Sternocleidomastoid (tissue), 1 donor: ENCODE measurements around a stretch of chr10.

GRCh38 chr10:22277611-22278085, 38.5 kb upstream of the COMMD3 start:
- PRO-cap = no peak

DNA sequence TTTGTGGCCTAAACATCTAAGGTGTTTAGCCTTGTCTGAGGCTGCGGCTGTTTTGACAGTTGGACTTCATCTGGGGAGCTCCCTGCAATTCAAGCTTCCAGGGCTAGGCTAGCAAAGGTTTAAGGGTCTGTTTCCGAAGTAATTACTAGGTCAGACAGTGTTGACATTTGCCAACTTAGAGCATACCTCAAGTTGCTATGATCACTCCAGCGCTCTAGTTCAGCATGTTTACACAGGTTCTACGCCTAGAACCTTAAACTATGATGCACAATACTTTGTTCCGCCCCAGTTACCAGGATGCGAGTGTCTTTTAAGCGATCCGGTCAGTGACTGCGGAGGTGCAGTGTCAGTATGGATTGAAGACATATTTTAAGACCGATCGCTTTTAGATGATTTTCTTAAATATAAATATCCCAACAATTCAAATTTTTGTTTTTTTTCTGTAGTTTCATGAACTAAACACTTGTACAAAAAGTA, 693 bp downstream of the COMMD3 start:
- PRO-cap = bidirectional peak, plus-strand start at position 326 of the sequence, minus-strand start at position 332 of the sequence

- PRO-cap = unidirectional peak, plus-strand start at chr10:22320040
Observed at GRCh38 chr10:22319935-22320400, 931 bp upstream of the BMI1 start.

DNA sequence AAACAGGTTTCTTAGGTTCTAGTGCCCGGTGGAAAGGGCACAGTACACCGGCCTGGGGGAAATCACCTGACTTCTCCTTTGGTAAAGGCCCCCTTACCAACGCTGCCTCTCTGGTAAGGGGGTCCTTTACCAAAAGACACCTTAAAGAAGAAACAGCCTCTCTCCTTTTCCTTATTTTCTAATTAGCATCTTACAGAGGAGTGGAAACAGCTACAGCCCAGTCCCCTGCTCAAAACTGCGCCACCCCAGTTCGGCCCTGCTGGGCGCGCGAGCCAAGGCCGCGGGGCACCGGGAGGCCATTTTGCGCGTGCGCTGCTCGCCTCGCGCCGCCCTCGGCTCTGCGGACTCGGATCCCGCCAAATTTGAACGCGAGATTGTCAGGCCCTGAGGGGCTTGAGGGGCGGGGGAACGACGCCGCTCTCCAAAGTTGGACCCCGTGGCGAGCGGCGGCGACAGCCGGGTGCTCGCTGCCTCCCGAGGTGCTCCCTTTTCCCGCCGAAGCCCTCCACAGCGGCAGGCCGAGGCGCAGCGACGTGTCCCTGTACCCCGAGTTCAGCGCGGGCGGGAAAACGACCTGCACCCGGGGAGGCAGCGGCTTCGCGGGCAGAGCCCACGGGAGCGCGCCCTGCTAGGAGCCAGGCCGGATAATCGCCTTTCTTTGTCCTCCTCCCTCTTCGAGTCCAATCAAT, 11.0 kb upstream of the SPAG6 start:
- PRO-cap = no peak

DNA sequence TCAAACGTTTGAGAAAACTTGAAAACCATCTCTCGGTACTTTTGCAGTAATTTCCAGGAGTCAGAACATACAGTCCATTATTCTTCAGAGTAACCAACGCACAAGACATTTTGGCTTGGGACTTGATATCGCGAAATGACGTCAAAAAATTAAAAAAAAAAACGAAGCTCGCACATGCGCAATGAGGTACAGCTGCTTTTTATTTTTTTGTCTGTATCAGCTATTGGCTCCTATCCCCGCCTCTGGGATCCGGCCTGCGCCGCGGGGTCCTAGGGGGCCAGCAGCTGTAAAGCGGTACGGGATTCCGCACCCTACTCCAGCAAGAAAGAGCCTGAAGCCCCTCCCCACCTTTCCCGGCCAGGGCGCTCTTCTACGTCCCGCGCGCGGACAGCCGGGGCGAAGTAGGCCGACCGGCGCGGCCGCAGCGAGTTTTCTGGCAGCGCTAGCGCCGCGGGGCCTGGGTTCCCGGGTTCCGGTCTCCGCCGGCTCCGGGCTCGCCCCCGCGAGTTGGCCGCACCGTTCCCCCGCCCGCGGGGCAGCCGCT, 5.0 kb upstream of the SPAG6 start:
- PRO-cap = unidirectional peak, plus-strand start at position 252 of the sequence; bidirectional peak, plus-strand start at position 368 of the sequence, minus-strand start at position 435 of the sequence

GRCh38 chr10:22391536-22392112, 46.3 kb downstream of the SPAG6 start:
- PRO-cap = no peak

GRCh38 chr10:22550379-22551063, 163.9 kb downstream of the PIP4K2A start:
- PRO-cap = no peak

- PRO-cap = no peak
Observed at GRCh38 chr10:22572617-22573699, 141.4 kb downstream of the PIP4K2A start.

- PRO-cap = no peak
Observed at GRCh38 chr10:22605053-22605673, 109.2 kb downstream of the PIP4K2A start.

GRCh38 chr10:22607833-22608342, 106.5 kb downstream of the PIP4K2A start:
- PRO-cap = no peak

DNA sequence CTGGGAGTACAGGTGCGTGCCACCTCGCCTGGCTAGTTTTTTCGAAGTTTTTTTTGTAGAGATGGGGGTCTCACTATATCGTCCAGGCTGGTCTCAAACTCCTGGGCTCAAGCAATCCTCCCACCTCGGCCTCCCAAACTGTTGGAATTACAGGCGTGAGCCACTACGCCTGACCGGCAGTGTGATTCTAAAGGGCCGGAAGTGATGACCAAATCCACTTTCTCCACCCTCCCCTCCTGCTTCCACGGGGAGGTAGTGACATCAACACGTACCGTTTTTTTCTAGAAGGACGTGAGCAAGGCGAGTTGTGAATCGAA, 27.9 kb upstream of the MSRB2 start:
- PRO-cap = no peak

DNA sequence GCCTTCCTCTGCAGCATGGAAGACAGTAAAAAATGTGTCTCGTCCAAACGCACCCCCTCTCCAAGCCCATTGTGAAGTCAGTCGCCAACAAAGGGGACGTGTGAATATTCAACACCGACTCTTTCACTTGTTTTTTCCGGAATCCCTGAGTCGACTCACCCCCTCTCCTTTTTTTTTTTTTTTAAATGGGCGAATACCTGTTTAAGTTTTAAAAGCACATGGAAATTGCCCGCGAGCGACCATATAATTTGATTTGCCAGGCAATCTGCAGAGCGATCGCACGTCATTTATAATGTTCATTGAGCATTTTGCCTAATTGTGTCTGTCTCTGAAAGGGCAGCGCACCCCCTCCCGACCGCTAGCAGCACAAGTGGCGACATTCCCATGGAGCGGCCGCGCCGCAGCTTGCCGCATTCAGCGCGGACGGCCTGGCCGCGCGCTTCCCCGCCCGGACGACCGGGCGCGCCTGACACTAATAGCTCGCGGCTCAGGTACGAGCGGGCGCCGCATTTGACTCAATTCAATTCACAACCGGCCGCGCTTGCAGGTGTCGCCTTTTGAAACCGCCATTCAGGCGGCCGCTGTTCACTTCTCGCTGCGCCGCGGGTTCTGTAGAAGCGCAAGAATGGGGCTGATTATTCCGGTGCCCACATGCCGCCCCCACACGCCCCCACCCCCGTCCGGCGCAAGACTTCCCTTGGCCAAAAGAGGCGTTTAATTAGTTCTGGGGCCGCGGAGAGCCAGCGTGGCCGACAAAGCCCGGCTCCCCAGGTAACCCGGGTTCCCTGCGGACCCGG, 19.0 kb upstream of the PTF1A start:
- PRO-cap = no peak

DNA sequence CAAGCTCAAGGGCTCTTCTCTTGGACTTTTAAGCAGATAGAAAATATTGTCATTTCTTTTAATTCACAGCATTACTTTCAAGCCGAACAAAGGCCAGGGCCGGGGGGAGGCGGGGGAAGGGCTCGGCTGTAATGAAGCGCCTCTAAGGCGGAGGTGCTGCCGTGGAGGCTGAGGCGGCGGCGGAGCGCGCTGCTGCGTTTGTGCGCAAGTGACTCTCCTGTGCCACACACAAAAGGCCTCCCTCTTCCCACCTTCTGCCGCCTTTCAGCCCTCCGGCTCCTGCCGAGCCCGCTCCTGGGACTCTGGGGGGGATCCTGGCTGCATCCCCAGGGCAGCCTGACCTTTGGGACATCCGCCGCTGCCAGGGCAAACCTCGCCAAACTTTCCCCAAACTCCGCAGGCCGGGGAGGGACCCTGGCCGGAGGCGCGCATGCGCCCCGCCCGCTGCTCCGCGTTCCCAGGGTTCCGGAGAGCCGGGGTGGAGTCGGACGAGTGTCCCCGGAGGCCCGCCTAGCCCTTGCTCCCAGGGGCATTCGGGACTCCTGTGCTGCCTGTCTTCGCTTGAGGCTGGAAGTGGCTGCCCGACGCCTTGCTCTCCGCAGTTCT, 6.7 kb downstream of the PTF1A start:
- PRO-cap = no peak

- PRO-cap = no peak
Observed at GRCh38 chr10:23362873-23363195, 18.2 kb upstream of the C10orf67 start.

GRCh38 chr10:23405533-23405957, 33.3 kb upstream of the OTUD1 start:
- PRO-cap = no peak

GRCh38 chr10:23439604-23439863, 659 bp downstream of the OTUD1 start:
- PRO-cap = no peak

DNA sequence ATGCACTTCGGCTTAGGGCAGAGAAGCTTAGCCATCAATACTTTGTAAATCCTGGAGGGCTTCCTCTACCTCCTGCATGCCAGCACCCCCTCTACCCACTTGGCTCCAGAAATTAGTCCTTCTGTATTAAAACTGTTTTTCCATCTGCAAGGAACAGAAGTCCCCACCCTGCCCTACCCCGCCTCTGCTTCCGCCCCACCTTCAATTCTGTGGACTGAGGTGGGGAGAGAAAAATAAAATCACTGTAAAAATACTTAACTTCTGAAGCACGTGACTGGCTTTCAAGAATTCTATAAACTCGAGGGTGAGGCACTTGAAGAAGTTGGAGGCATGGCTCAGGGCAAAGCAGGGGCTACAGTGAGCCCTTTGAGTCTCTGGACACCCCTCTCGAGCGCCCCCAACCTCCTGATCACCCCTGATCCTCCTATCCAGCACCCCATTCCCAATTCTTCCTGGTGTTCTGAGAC, 7.4 kb upstream of the KIAA1217 start:
- PRO-cap = no peak

DNA sequence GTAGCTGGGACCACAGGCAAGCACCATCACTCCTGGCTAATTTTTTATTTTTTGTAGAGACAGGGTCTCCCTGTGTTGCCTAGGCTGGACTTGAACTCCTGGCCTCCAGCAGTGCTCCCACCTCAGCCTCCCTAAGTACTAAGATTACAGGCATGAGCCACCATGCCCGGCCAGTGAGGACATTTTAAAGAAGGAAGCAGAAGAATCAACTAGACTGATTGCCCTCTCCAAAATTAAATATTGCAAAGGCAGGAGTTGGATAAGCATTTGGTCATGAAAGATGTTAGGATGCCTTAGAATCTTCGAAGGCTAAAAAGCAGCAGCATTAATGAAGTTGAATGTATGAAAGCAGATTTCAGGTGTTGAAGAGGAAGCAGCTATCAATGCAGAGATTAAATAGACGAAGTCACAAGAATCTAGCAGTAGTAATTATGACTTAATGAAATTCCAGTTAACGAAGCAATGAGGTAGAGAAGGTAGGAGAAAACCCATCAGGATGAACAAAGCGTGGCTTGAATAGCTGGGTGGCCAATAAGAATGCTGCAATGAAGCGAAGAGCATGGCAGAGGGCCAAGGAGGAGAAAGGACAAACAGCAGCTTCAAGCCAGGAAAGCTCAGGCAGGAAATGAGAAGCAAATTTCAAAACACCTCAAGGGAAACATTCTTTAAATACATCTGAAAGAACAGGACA, 122.3 kb downstream of the KIAA1217 start:
- PRO-cap = no peak

GRCh38 chr10:24384796-24385324, 175.9 kb downstream of the KIAA1217 start:
- PRO-cap = no peak

GRCh38 chr10:24415463-24416149, 206.7 kb downstream of the KIAA1217 start:
- PRO-cap = no peak